K562 (cell line): Measurements from ENCODE around the genes APPL2 and RFX4.

GRCh38 chr12:104655698-104656103 is 199.0 kb downstream of the CHST11 start:
- RAMPAGE, long total RNA = no peak
- RRBS = no CpG with 5 or more reads among the region's 6 CpGs
PRO-cap:
- standard = no peak
- CoPRO, capped RNA only, 2 experiments = no peak in any of the 2 experiments
- CoPRO, capped and uncapped RNA, 2 experiments = no peak in any of the 2 experiments
- CoPRO, uncapped RNA only, 2 experiments = no peak in any of the 2 experiments
CAGE:
- cytosol, long polyA plus RNA = no peak
- long polyA plus RNA = no peak
- nucleolus, long total RNA = no peak
- nucleus, long polyA plus RNA = no peak

DNA sequence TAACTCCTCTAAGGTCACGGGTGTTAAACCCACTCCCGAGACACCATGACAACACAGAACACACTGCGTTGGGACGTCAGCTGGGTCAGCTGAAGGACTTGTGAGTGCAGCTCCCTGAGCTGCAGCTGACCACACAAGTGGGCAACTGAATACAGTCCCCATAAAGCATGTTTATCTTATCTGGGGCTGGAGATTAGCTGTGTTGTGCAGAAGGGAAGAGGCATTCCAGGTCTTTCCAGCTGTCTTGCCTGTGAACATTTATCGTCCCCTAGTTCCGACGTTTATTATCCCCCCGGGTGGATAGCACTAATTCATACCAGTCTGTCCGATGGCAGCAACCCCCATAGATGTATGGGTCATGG is 211.6 kb downstream of the CHST11 start:
- RAMPAGE, long total RNA = no peak
- RRBS = no CpG with 5 or more reads among the region's 9 CpGs
PRO-cap:
- standard = no peak
- CoPRO, capped RNA only, 2 experiments = no peak in any of the 2 experiments
- CoPRO, capped and uncapped RNA, 2 experiments = no peak in any of the 2 experiments
- CoPRO, uncapped RNA only, 2 experiments = no peak in any of the 2 experiments
CAGE:
- cytosol, long polyA plus RNA = no peak
- long polyA plus RNA = no peak
- nucleolus, long total RNA = no peak
- nucleus, long polyA plus RNA = no peak

- RAMPAGE, long total RNA = no peak
- RRBS = no CpG with 5 or more reads among the region's 3 CpGs
PRO-cap:
- standard = no peak
- CoPRO, capped RNA only, 2 experiments = no peak in any of the 2 experiments
- CoPRO, capped and uncapped RNA, 2 experiments = no peak in any of the 2 experiments
- CoPRO, uncapped RNA only, 2 experiments = no peak in any of the 2 experiments
CAGE:
- cytosol, long polyA plus RNA = no peak
- long polyA plus RNA = no peak
- nucleolus, long total RNA = no peak
- nucleus, long polyA plus RNA = no peak
Observed at GRCh38 chr12:104858560-104858959, 99.5 kb downstream of the SLC41A2 start.

DNA sequence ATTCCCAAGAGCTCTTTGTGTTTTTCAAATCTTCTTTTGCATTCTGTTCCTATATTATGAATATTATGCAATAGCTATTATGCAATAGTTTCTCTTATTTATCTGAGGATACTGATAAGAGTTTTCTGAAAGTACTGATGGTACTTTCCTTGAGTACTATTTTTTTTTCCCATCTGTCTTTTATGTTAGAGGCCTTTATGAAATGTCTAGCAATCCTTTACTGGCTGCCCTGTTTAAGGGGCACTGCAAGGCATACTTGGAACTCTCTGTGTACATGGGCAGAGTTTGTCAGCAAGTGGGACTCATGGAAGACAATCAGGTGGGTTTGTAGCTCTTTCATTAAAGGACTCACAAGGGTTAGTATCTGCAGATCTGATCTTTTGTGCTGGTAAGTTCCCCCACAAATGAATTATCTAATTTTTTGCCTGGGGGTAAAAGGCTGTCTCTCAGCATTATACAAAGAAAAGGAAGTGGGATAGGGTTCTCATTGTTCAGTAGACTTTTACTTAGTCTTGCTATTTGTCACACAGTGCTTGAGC is 93.3 kb downstream of the SLC41A2 start:
- RAMPAGE, long total RNA = no peak
PRO-cap:
- standard = no peak
- CoPRO, capped RNA only, 2 experiments = no peak in any of the 2 experiments
- CoPRO, capped and uncapped RNA, 2 experiments = no peak in any of the 2 experiments
- CoPRO, uncapped RNA only, 2 experiments = no peak in any of the 2 experiments
CAGE:
- cytosol, long polyA plus RNA = no peak
- long polyA plus RNA = no peak
- nucleolus, long total RNA = no peak
- nucleus, long polyA plus RNA = no peak

GRCh38 chr12:105092310-105092713 is 8.1 kb upstream of the ALDH1L2 start:
- RAMPAGE, long total RNA = no peak
- RRBS = no CpG with 5 or more reads among the region's 14 CpGs
PRO-cap:
- standard = no peak
- CoPRO, capped RNA only, 2 experiments = no peak in any of the 2 experiments
- CoPRO, capped and uncapped RNA, 2 experiments = no peak in any of the 2 experiments
- CoPRO, uncapped RNA only, 2 experiments = no peak in any of the 2 experiments
CAGE:
- cytosol, long polyA plus RNA = no peak
- long polyA plus RNA = no peak
- nucleolus, long total RNA = no peak
- nucleus, long polyA plus RNA = no peak

DNA sequence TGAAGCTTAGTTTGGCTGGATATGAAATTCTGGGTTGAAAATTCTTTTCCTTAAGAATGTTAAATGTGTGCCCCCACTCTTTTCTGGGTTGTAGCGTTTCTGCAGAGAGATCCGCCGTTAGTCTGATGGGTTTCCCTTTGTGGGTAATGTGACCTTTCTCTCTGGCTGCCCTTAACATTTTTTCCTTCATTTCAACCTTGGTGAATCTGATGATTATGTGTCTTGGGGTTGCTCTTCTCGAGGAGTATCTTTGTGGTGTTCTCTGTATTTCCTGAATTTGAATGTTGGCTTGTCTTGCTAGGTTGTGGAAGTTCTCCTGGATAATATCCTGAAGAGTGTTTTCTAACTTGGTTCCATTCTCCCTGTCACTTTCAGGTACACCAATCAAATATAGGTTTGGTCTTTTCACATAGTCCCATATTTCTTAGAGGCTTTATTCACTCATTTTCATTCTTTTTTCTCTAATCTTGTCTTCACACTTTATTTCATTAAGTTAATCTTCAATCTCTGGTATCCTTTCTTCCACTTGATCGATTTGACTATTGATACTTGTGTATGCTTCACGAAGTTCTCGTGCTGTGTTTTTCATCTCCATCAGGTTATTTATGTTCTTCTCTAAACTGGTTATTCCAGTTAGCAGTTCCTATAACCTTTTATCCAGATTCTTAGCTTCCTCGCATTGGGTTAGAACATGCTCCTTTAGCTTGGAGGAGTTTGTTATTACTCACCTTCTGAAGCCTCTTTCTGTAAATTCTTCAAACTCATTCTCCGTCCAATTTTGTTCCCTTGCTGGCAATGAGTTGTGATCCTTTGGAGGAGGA is 52.3 kb downstream of the APPL2 start:
- RAMPAGE, long total RNA = no peak
- RRBS = no CpG with 5 or more reads among the region's 9 CpGs
PRO-cap:
- standard = no peak
- CoPRO, capped RNA only, 2 experiments = no peak in any of the 2 experiments
- CoPRO, capped and uncapped RNA, 2 experiments = no peak in any of the 2 experiments
- CoPRO, uncapped RNA only, 2 experiments = no peak in any of the 2 experiments
CAGE:
- cytosol, long polyA plus RNA = no peak
- long polyA plus RNA = no peak
- nucleolus, long total RNA = no peak
- nucleus, long polyA plus RNA = no peak

- RAMPAGE, long total RNA = no peak
- RRBS = 7% methylated on average over 20 of the region's 94 CpGs
PRO-cap:
- standard = bidirectional peak, plus-strand start at chr12:105235889, minus-strand start at chr12:105235785; bidirectional peak, plus-strand start at chr12:105236338, minus-strand start at chr12:105236210
- CoPRO, capped RNA only, 2 experiments = peak in 2 of 2 experiments; most common plus-strand start chr12:105236338 (in 2); most common minus-strand start chr12:105236093 (in 2)
- CoPRO, capped and uncapped RNA, 2 experiments = peak in 2 of 2 experiments; most common plus-strand start chr12:105236338 (in 2); most common minus-strand start chr12:105236210 (in 2)
- CoPRO, uncapped RNA only, 2 experiments = peak in 1 of 2 experiments; most common plus-strand start chr12:105236372 (in 1); most common minus-strand start chr12:105236068 (in 1)
CAGE:
- cytosol, long polyA plus RNA = no peak
- long polyA plus RNA = no peak
- nucleolus, long total RNA = no peak
- nucleus, long polyA plus RNA = no peak
Observed at GRCh38 chr12:105235273-105236664, at the start of gene APPL2. TSS of gene APPL2 (minus strand) at chr12:105236174.

GRCh38 chr12:105353224-105353758 is 22.8 kb downstream of the C12orf75 start:
- RAMPAGE, long total RNA = no peak
- RRBS = no CpG with 5 or more reads among the region's 8 CpGs
PRO-cap:
- standard = no peak
- CoPRO, capped RNA only, 2 experiments = no peak in any of the 2 experiments
- CoPRO, capped and uncapped RNA, 2 experiments = no peak in any of the 2 experiments
- CoPRO, uncapped RNA only, 2 experiments = no peak in any of the 2 experiments
CAGE:
- cytosol, long polyA plus RNA = no peak
- long polyA plus RNA = no peak
- nucleolus, long total RNA = no peak
- nucleus, long polyA plus RNA = no peak

DNA sequence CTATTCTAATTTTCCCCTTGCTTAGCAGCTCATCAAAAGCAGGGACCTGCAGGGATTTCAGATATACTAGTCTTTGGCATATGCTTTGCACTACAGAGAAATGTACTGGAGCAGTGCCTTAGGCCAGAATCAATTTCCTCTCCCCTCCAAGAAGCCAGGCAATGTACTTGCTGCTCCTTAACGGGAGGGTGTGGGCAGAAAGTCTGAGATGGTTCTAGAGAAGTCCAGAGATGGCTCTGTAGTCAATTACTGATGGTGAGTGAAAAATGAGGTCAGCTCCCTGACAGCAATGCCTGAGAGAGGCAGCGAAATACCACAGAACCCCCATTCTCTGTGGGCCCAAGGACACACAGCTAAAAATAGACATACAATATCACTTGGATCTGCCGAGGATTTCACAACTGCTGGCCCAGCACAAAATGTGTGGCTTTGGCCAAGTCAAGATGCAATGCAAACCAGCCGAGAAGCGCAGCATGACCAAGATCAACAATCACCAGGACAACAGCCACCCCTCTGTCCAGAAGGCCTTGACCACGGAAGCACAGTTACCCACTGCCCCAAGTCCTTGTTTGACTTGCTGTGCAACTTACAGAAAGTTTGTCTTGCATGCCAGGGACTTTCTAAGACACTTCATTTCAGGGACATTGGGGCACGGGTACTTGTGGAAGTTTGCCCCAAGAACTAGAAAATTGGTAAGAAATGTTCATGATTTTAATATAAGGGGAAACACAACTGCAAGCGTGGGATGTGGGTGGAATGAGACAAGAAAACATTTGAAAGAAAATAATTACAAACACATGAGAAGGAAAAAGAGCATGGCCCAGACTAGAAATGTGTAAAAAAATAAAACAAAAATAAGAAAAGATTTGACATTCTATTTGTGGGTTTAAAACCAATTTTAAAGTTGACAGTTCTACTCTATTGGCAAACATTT is 52.1 kb downstream of the CKAP4 start:
- RAMPAGE, long total RNA = no peak
- RRBS = no CpG with 5 or more reads among the region's 8 CpGs
PRO-cap:
- standard = no peak
- CoPRO, capped RNA only, 2 experiments = no peak in any of the 2 experiments
- CoPRO, capped and uncapped RNA, 2 experiments = no peak in any of the 2 experiments
- CoPRO, uncapped RNA only, 2 experiments = no peak in any of the 2 experiments
CAGE:
- cytosol, long polyA plus RNA = no peak
- long polyA plus RNA = no peak
- nucleolus, long total RNA = no peak
- nucleus, long polyA plus RNA = no peak

- RAMPAGE, long total RNA = no peak
- RRBS = no CpG with 5 or more reads among the region's 8 CpGs
PRO-cap:
- standard = no peak
- CoPRO, capped RNA only, 2 experiments = no peak in any of the 2 experiments
- CoPRO, capped and uncapped RNA, 2 experiments = no peak in any of the 2 experiments
- CoPRO, uncapped RNA only, 2 experiments = no peak in any of the 2 experiments
CAGE:
- cytosol, long polyA plus RNA = no peak
- long polyA plus RNA = no peak
- nucleolus, long total RNA = no peak
- nucleus, long polyA plus RNA = no peak
Observed at GRCh38 chr12:106304636-106305187, 2.2 kb downstream of the TCP11L2 start.

DNA sequence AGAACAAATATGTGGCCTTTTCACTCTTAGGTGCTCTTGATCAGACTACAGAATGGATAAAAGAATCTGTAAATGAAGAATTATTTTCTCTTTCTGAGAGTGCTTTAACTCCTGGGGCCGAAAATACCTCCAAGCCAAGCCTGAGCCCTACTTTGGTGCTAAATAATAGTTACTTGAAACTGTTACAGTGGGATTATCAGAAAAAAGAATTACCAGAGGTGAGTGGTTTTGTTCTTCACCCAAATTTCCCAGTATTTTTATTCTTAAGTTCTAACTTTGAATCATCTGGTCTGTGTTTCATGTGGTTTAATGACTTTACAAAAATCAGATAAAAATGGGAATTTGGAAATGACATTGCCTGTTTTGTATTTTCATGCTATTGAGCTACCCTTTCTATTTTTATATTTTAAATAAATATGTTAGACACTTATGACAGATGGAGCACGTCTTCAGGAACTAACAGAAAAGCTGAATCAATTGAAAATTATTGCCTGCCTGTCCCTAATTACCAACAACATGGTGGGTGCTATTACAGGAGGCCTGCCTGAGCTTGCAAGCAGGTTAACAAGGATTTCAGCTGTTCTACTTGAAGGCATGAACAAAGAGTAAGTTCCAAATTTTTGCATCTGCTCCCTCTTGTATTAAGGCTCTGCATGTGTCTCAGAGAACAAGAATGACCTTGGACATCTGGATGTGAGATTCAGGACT is 21.8 kb upstream of the POLR3B start:
- RAMPAGE, long total RNA = no peak
- RRBS = no CpG with 5 or more reads among the region's 2 CpGs
PRO-cap:
- standard = no peak
- CoPRO, capped RNA only, 2 experiments = no peak in any of the 2 experiments
- CoPRO, capped and uncapped RNA, 2 experiments = no peak in any of the 2 experiments
- CoPRO, uncapped RNA only, 2 experiments = no peak in any of the 2 experiments
CAGE:
- cytosol, long polyA plus RNA = no peak
- long polyA plus RNA = no peak
- nucleolus, long total RNA = no peak
- nucleus, long polyA plus RNA = no peak

DNA sequence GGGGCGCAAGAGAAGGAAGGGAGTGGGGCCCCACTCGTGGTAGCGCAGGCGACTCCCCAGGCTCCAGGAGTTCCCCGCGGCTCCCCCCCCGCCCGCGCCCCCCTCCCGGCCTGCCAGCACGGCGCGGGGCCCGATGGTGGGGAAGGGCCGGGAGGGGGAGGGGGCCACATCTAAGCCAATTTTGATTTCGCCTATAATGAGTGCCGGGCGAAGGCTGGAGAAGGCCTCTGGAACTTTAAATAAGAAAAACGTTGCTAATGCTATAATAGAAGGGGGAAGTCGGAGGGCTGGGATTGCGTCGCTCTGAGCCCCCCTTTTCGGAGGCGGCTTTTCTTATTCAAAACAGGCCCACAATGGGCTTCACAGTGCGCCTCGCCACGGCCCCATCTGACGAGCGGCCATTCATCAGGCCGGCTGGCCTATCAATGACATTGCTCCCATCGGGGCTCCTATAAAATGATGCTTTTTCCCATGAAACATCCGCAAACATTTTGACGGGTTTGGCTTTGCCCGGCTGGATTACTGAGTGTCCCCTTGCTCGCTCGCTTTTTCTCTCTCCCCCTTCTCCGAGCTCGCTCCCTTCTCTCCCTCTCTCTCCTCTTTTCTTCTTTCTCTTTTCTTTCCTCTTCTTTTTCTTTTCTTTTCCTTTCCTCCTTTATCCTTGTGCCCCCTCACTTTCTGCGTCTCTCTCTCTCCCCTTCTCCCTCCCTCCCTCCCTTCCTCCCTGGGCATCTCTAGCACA is at the start of gene RFX4:
Gene RFX4 (plus strand): TSS at position 483 of the 742 bp plus-strand sequence.
- RAMPAGE, long total RNA = no peak
- RRBS = 22% methylated on average over 11 of the region's 39 CpGs
PRO-cap:
- standard = no peak
- CoPRO, capped RNA only, 2 experiments = no peak in any of the 2 experiments
- CoPRO, capped and uncapped RNA, 2 experiments = no peak in any of the 2 experiments
- CoPRO, uncapped RNA only, 2 experiments = no peak in any of the 2 experiments
CAGE:
- cytosol, long polyA plus RNA = no peak
- long polyA plus RNA = no peak
- nucleolus, long total RNA = no peak
- nucleus, long polyA plus RNA = no peak

DNA sequence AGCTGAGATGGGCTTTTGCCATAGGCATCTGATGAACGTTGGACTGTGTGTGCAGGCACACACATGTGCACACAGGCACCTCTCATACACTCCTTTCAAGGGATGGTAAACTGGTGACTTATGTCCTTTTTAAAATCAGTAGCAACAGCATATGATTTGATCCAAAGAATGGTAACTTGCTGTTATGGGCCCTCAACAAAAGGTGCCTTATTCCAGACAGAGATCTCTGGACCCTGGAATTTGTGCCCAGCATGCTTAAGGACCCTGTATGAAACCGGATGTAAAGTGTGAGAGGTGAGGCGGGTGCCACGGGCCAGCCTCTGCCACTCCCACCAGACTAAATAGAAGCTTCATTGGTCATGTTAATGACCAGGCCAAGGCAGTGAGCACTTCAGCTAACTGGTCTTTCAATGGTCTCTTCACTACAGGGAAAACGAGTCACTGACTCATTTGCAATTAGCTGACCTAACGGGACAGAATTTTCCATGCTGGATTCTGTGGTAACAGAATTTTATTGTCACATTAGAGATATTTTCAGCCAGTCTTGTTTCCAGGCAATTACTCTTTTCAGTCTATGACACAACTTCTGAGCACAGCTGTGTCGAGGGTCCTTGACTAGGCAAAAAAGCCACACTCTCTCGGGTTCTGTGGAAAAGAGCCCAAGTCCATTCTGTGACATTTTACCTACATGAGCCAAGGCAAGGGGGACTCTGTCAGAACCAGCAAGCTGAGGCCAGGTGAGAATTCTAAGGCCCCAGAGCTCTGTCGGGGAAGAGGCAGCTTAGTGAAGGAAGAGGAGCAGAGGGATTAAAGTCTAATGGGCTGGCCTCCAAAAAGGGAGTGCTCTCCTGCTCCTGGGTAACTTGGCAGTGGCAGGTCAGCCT is 16.4 kb upstream of the RIC8B start:
- RAMPAGE, long total RNA = no peak
- RRBS = no CpG with 5 or more reads among the region's 9 CpGs
PRO-cap:
- standard = no peak
- CoPRO, capped RNA only, 2 experiments = no peak in any of the 2 experiments
- CoPRO, capped and uncapped RNA, 2 experiments = no peak in any of the 2 experiments
- CoPRO, uncapped RNA only, 2 experiments = no peak in any of the 2 experiments
CAGE:
- cytosol, long polyA plus RNA = no peak
- long polyA plus RNA = no peak
- nucleolus, long total RNA = no peak
- nucleus, long polyA plus RNA = no peak

DNA sequence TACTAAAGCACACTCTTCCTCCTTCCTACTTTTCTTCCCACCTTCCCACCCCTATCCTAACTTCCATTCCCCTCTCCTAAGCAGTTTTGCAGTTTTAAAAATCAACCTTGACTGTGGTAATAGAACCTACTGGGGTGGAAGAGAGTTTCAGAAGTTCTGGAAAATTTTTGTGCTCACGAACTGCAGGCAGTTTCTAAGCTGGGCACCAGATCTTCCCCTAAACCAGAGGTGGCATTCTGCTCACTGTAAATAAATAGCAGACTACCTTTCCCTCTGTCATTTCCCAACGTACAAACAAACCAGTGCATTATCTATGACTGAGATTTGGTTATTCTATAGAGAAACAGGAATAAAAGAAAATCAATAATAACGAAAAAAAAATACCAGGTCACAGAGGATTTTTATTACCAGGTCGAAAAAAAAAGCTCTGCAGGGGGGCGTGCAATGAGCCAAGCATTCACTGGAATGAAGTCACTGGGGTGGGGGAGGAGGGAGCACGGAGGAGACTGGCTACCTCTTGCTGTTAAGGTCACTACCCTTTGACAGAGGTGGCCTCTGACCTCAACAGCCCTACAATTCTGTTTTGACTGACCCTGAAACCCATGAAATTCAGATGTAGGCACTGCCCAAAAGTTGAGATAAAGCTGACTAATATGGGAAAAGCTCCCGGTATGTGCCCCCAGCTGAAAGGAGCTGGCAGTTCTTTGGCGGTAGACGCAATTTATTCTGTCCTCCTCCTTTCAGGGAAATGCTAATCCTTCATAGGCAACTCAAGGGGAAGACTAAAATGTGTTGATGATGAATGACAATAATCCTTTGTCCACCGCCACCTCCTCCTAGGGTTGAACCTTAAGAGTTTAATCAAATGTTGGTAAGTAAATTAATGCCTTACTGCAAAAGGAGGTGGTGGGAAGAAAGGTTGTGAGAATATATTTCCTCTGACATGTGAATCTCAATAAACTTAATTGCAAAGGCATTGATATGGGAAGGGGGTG is 6.6 kb upstream of the RIC8B start:
- RAMPAGE, long total RNA = no peak
- RRBS = no CpG with 5 or more reads among the region's 10 CpGs
PRO-cap:
- standard = no peak
- CoPRO, capped RNA only, 2 experiments = no peak in any of the 2 experiments
- CoPRO, capped and uncapped RNA, 2 experiments = no peak in any of the 2 experiments
- CoPRO, uncapped RNA only, 2 experiments = no peak in any of the 2 experiments
CAGE:
- cytosol, long polyA plus RNA = no peak
- long polyA plus RNA = no peak
- nucleolus, long total RNA = no peak
- nucleus, long polyA plus RNA = no peak

GRCh38 chr12:106773841-106774196 is 663 bp upstream of the RIC8B start:
- RAMPAGE, long total RNA = no peak
- RRBS = 3% methylated on average over 5 of the region's 25 CpGs
PRO-cap:
- standard = bidirectional peak, plus-strand start at chr12:106774350, minus-strand start at chr12:106774111
- CoPRO, capped RNA only, 2 experiments = peak in 1 of 2 experiments; most common minus-strand start chr12:106774134 (in 1)
- CoPRO, capped and uncapped RNA, 2 experiments = peak in 1 of 2 experiments; most common minus-strand start chr12:106774136 (in 1)
- CoPRO, uncapped RNA only, 2 experiments = no peak in any of the 2 experiments
CAGE:
- cytosol, long polyA plus RNA = no peak
- long polyA plus RNA = no peak
- nucleolus, long total RNA = no peak
- nucleus, long polyA plus RNA = no peak

- RAMPAGE, long total RNA = no peak
- RRBS = no CpG with 5 or more reads among the region's 15 CpGs
PRO-cap:
- standard = bidirectional peak, plus-strand start at chr12:106956928, minus-strand start at chr12:106956663
- CoPRO, capped RNA only, 2 experiments = peak in 1 of 2 experiments; most common plus-strand start chr12:106956825 (in 1); most common minus-strand start chr12:106956659 (in 1)
- CoPRO, capped and uncapped RNA, 2 experiments = peak in 1 of 2 experiments; most common plus-strand start chr12:106956825 (in 1); most common minus-strand start chr12:106956663 (in 1)
- CoPRO, uncapped RNA only, 2 experiments = no peak in any of the 2 experiments
CAGE:
- cytosol, long polyA plus RNA = no peak
- long polyA plus RNA = start-site peak on the plus strand at chr12:106956763-106956974, 26 and 53 reads in 2 replicates
- nucleolus, long total RNA = no peak
- nucleus, long polyA plus RNA = no peak
Observed at GRCh38 chr12:106956499-106956960, 823 bp downstream of the TMEM263 start.

GRCh38 chr12:106999519-106999919 is 12.6 kb upstream of the MTERF2 start:
- RAMPAGE, long total RNA = no peak
- RRBS = no CpG with 5 or more reads among the region's 6 CpGs
PRO-cap:
- standard = no peak
- CoPRO, capped RNA only, 2 experiments = no peak in any of the 2 experiments
- CoPRO, capped and uncapped RNA, 2 experiments = no peak in any of the 2 experiments
- CoPRO, uncapped RNA only, 2 experiments = no peak in any of the 2 experiments
CAGE:
- cytosol, long polyA plus RNA = no peak
- long polyA plus RNA = no peak
- nucleolus, long total RNA = no peak
- nucleus, long polyA plus RNA = no peak

DNA sequence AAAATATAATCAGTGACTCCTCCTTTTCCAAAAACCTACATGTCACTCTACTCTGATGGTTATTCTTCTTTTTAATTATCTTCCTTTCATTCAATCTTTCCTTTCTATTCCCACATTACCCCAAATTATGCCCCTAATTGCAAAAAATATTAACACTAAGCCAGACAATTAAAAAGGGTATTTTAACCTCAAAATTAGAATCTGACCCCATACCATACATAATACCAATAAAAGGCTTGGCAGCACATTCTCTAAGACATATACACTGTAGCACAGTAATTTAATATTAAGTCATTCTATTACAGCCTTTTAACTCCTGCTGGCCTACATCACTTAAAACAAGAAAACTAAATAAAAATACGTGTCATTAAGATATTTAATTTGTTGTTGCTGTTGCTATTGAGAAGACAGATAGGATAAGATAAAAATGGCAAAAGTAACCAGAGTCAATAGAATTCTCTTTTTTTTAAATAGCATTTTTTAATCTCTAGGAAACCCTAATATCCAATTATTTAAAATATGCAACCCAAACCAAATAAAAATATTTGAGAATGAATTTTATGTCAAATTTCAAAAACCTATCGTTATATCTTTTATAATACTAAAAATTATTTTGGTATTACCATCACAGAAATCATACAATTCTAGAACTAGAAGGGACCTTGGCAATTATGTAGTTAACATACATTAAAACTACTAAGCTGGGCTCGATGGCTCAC is 19.2 kb downstream of the CRY1 start:
- RAMPAGE, long total RNA = no peak
- RRBS = no CpG with 5 or more reads among the region's 3 CpGs
PRO-cap:
- standard = no peak
- CoPRO, capped RNA only, 2 experiments = no peak in any of the 2 experiments
- CoPRO, capped and uncapped RNA, 2 experiments = no peak in any of the 2 experiments
- CoPRO, uncapped RNA only, 2 experiments = no peak in any of the 2 experiments
CAGE:
- cytosol, long polyA plus RNA = no peak
- long polyA plus RNA = no peak
- nucleolus, long total RNA = no peak
- nucleus, long polyA plus RNA = no peak